IMR-90 (cell line): ENCODE measurements around the gene RHOV.

- RRBS = no CpG with 5 or more reads among the region's 8 CpGs
CAGE:
- cytosol, long polyA plus RNA = no peak
- long polyA plus RNA = no peak
- nucleus, long polyA plus RNA = no peak
Measured at GRCh38 chr15:40743378-40744208, 11.5 kb downstream of the RMDN3 start.

- RRBS = no CpG with 5 or more reads among the region's 7 CpGs
CAGE:
- cytosol, long polyA plus RNA = no peak
- long polyA plus RNA = no peak
- nucleus, long polyA plus RNA = no peak
Measured at GRCh38 chr15:40828281-40828535, 300 bp downstream of the PPP1R14D start.

DNA sequence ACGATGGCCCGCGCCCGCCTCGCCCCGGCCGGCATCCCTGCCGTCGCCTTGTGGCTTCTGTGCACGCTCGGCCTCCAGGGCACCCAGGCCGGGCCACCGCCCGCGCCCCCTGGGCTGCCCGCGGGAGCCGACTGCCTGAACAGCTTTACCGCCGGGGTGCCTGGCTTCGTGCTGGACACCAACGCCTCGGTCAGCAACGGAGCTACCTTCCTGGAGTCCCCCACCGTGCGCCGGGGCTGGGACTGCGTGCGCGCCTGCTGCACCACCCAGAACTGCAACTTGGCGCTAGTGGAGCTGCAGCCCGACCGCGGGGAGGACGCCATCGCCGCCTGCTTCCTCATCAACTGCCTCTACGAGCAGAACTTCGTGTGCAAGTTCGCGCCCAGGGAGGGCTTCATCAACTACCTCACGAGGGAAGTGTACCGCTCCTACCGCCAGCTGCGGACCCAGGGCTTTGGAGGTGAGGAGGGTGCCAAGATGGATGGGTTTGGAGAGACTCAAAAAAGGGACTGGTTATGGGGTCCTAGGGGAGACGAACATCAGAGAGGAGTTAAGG is 800 bp downstream of the SPINT1 start:
- RRBS = 3% methylated on average over 20 of the region's 46 CpGs
CAGE:
- cytosol, long polyA plus RNA = no peak
- long polyA plus RNA = no peak
- nucleus, long polyA plus RNA = no peak

GRCh38 chr15:40845148-40845394 is 1.2 kb downstream of the SPINT1 start:
- RRBS = no CpG with 5 or more reads among the region's 11 CpGs
CAGE:
- cytosol, long polyA plus RNA = no peak
- long polyA plus RNA = no peak
- nucleus, long polyA plus RNA = no peak

- RRBS = no CpG with 5 or more reads among the region's 26 CpGs
CAGE:
- cytosol, long polyA plus RNA = no peak
- long polyA plus RNA = no peak
- nucleus, long polyA plus RNA = no peak
Measured at GRCh38 chr15:40872309-40873377, 1.4 kb downstream of the RHOV start.

- RRBS = 3% methylated on average over 30 of the region's 79 CpGs
CAGE:
- cytosol, long polyA plus RNA = no peak
- long polyA plus RNA = no peak
- nucleus, long polyA plus RNA = no peak
Measured at GRCh38 chr15:40873563-40874529, at the start of gene RHOV. Gene RHOV, minus strand, starts transcription at chr15:40874234.

DNA sequence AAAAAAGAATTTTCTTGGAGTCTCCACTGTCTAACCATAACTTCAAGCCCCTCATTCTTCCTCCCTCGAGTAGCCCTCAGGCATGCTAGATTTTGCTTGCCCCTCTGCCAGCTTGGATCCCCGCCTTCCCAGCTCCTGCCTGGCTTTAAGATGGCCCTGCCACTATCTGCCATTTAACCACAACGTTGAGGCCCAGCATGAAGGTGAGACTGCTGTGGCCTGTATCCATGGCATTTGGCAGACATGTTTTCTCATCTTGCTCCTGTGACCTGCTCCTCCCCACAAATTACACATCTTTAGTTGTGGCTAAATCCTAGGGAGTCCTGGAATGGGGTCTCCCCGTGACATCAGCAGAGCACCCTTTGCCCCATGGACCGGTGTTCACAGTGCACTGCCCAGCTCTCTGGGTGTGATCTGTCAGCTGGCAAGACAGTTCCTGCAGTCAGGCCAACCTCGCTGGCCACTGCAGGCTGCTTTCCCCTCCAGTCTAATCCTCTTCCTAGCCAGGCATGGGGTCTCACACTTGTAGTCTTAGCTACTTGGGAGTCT is 10.4 kb downstream of the VPS18 start:
- RRBS = no CpG with 5 or more reads among the region's 6 CpGs
CAGE:
- cytosol, long polyA plus RNA = no peak
- long polyA plus RNA = no peak
- nucleus, long polyA plus RNA = no peak

GRCh38 chr15:40910071-40910464 is 15.8 kb downstream of the VPS18 start:
- RRBS = no CpG with 5 or more reads among the region's 9 CpGs
CAGE:
- cytosol, long polyA plus RNA = no peak
- long polyA plus RNA = no peak
- nucleus, long polyA plus RNA = no peak

GRCh38 chr15:40928224-40928514 is 971 bp upstream of the DLL4 start:
- RRBS = 4% methylated on average over 5 of the region's 16 CpGs
CAGE:
- cytosol, long polyA plus RNA = no peak
- long polyA plus RNA = no peak
- nucleus, long polyA plus RNA = no peak

GRCh38 chr15:40940065-40940786 is 11.1 kb downstream of the DLL4 start:
- RRBS = no CpG with 5 or more reads among the region's 16 CpGs
CAGE:
- cytosol, long polyA plus RNA = no peak
- long polyA plus RNA = no peak
- nucleus, long polyA plus RNA = no peak

DNA sequence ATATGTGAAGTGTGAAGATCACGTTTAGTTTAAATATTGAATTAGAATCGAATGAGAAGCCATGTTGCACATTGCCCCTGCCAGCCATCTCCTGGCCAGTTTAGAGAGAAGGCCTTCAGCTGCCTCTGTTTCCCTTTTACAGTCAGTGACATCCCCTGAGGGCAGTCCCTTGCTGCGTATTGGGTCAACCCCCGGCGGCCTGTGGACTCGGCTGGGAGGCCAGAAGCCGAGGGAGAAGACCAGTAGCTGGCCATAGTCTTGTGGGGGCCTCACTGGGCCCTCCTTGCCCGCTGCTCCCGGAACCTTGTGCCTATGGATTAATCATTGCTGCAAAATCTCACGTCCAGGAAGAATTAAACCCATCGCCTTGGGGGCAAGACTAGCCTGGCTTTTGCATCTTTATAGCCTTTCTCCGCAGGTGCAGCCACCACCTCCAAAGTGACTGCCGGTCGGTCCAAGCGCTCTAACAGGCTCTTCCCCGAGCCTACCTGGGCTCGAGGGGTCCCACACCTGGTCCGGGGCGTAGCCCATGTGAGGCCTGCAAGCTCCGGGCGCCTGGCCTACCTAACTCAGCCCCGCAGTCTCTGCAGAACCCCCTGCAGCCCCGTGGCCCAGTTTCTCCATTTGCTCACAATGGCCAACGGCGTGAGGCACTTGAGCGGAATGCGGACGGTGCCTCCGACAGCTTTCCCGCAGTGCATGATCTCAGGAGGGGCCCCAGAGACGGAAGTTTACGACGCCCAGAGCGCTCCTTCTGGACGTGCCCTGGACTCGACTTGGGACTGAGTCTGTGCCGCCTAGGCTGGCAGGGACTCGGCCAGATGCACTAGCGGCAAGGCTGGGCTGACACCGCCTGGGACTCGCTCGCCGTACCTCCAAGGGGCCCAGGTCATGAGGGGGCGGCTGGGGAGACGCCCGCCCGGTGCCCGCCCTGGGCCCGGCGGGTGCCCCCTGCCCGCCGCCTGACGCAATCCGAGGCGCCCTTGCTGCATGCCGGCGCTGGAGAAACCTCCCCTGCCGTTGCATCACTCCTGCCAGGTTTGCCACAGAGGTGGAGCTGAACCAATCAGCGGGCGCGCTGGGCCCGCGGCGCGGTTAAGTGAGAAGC is 675 bp upstream of the CHAC1 start:
- RRBS = 29% methylated on average over 19 of the region's 65 CpGs
CAGE:
- cytosol, long polyA plus RNA = no peak
- long polyA plus RNA = no peak
- nucleus, long polyA plus RNA = no peak

- RRBS = no CpG with 5 or more reads among the region's 6 CpGs
CAGE:
- cytosol, long polyA plus RNA = no peak
- long polyA plus RNA = no peak
- nucleus, long polyA plus RNA = no peak
Measured at GRCh38 chr15:40955106-40955445, 1.8 kb downstream of the CHAC1 start.

DNA sequence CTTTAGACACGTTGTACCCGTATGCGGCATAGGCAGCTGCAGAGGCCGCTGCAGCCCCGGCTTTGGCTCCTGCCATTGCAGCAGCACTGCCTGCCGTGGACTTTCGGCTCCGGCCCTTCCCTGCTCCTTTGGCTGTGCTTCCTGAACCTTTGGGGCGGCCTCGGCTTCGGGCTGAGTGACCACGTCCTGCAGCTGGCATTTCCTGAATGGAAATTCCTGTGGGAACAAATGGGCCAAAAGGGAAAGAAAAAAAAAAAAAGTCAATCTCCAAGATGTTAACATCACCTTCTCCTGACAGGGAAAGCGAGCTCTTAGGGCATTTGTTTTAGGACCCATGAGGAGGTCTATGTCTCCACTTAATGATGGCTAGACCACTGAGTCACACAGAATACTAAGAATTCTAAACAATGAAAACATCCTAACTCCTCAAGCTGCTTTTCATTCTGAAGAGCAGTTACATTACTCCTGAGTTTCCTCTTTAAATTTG is 29.6 kb downstream of the CHAC1 start:
- RRBS = 24% methylated on average over 4 of the region's 13 CpGs
CAGE:
- cytosol, long polyA plus RNA = no peak
- long polyA plus RNA = no peak
- nucleus, long polyA plus RNA = no peak

- RRBS = no CpG with 5 or more reads among the region's 6 CpGs
CAGE:
- cytosol, long polyA plus RNA = no peak
- long polyA plus RNA = no peak
- nucleus, long polyA plus RNA = no peak
Measured at GRCh38 chr15:41116908-41117211, 780 bp upstream of the INO80 start.

DNA sequence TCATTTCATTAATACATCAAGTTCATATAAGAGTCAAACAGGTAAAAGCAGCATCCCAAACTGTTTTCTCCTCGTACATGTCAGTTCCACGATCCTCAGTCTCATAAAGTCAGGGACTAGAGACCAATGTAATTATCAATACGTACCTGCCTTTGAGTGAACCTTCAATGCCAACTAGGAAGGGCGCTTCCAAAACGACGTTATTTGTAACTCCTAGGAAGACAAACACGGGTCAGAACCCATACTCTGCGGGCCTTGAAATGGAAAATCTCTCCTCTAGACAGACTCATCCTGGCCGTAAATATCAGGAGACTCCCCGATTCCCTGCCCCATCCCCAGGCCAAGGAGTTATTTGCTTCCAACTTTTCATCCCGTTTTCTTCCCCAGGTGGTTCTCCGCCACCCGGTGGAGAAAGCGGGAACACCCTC is 608 bp downstream of the OIP5 start:
- RRBS = no CpG with 5 or more reads among the region's 14 CpGs
CAGE:
- cytosol, long polyA plus RNA = no peak
- long polyA plus RNA = no peak
- nucleus, long polyA plus RNA = no peak

DNA sequence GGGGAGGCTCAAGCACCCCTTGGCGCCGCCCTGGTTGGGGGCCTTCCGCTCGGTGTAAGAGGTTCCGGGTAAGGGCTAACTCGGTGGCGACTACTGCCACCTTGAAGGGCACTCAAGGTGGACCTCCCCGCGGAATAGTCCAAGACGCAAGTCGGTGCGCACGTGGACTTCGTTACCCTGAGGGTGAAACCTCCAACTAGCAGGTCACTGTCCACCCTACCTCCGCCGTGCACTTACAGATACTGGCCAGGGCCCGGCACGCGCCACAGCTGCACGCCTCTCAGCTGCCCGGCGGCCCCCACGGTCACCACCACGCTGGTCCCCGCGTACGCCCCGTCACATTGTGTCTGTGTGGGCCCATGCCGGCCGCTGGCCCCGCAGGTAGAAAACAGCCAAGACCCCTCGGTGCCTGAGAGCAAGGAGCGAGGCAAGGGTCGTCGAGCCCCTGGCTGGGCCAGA is 1.1 kb downstream of the LTK start:
- RRBS = 16% methylated on average over 11 of the region's 35 CpGs
CAGE:
- cytosol, long polyA plus RNA = no peak
- long polyA plus RNA = no peak
- nucleus, long polyA plus RNA = no peak

DNA sequence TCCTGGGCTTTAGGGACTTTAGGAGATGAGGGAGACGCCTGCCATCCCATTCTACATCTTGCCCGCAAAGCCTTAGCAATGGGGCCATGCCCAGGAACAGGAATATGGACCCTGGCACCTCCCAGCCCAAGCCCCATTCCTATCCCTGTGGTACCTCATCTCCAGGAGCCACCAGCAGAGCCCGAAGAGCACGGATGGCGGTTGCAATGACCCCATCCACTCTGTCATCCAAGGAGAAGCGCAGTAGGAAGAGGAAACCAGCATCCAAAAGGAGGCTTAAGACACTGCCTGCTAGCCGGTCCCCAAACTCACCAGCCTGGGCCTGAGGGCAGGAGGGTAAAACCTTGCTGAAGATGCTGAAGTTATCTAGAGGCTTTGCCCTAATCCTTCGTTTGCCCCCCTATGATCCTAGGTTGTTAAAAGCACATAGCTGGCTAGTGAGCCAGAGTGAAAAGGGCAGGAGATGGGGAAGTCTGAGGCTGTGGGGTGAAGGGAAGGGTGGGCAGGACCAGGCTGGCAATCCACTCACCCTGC is 14.1 kb upstream of the LTK start:
- RRBS = no CpG with 5 or more reads among the region's 8 CpGs
CAGE:
- cytosol, long polyA plus RNA = no peak
- long polyA plus RNA = no peak
- nucleus, long polyA plus RNA = no peak

GRCh38 chr15:41766992-41768031 is 7.0 kb upstream of the MAPKBP1 start:
- RRBS = no CpG with 5 or more reads among the region's 4 CpGs
CAGE:
- cytosol, long polyA plus RNA = no peak
- long polyA plus RNA = no peak
- nucleus, long polyA plus RNA = no peak

DNA sequence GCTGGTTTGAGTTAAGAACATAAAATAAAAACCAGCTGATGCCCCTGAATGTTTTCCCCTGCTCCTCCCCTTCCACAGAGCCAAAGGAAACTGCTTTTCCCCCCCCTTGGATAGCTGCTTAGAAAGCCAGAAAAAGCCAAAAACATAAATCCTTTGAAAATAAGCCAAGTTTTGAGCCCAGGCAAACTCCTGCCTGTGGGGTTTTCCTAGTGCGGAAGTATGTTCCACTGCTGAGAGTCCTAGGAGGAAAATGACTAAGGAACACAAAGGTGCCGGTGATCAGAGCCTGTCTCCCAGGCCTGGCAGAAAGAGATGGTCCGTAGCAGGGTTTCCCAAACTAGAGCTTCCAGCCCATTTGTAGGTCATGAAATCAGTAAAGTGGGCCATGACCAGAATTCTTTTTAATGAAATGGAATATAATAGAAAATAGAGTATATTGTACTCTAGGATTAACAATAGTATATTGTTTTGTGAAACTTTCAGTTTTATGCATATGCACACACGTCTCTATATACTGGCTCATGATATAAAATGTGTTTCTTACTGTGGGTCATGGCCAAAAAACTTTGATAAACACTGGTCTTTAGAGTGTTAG is 22.3 kb downstream of the MAPKBP1 start:
- RRBS = no CpG with 5 or more reads among the region's 4 CpGs
CAGE:
- cytosol, long polyA plus RNA = no peak
- long polyA plus RNA = no peak
- nucleus, long polyA plus RNA = no peak

DNA sequence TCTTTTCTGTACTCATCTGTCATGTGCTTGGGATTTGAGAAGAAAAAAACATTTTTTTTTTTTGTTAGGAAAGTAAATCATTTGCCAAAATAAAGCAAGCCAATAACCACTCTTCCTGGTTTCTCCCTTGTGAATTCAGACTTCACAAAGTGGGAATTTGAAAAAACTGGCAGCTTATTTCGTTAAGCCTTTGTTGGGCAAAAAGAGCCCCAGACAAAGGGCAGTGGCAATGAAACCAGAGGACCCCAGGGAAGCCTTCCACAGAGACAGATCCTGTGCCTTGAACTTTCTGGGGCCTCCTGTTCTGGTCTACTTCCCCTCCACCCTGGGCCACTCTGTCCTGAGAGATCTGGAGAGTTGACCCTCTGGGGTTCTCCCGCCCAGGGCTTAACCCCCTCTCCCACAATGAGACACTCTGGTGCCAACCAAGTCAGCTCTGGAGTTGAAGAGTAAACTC is 20.9 kb downstream of the EHD4 start:
- RRBS = no CpG with 5 or more reads among the region's 2 CpGs
CAGE:
- cytosol, long polyA plus RNA = no peak
- long polyA plus RNA = no peak
- nucleus, long polyA plus RNA = no peak